SP-49 (cell line): Measurements from ENCODE around the gene PRDM9.

GRCh38 chr5:14663839-14664075, 761 bp upstream of the OTULIN start:
- PRO-cap, result no peak

- PRO-cap, result no peak
Observed at GRCh38 chr5:14712455-14713293, 48.2 kb downstream of the OTULIN start.

GRCh38 chr5:14722000-14722589, 57.6 kb downstream of the OTULIN start:
- PRO-cap, result no peak

DNA sequence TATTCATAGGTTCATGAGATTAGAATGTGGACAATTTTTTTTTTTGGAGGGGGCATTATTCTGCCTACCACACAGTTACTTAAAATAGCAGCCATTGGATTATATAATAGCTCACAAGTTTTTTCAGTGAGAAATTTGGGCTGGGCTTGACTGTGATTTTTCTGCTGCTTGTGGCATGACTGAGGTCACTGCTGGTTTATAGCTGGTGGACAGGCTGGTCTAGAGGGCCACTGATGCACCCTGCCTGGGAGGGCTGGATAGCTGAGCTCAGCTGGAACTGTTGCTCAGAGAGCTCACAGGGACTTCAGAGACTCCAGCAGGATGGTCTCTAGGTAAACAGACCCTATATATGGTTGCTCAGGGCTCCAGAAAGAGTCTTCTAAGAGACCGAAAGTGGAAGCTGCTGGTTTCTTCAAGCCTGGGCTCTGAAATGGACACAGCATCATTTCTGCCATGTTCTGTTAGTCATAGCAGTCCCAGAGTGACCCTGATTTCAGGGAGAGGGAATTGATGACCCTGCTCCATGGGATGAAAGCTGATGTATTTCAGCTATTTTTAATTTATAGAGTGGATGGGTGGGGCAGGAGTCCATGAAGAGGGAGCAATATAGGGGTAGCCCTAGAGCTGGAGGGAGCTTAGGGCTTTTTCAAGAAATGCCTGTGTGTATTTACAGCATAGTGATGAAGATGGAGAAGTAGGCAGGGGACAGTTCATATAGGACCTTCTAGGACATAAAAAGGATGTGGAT, 135.2 kb downstream of the FBXL7 start:
- PRO-cap, result no peak

GRCh38 chr5:15936477-15937362, 242.9 kb downstream of the MARCHF11 start:
- PRO-cap, result no peak

DNA sequence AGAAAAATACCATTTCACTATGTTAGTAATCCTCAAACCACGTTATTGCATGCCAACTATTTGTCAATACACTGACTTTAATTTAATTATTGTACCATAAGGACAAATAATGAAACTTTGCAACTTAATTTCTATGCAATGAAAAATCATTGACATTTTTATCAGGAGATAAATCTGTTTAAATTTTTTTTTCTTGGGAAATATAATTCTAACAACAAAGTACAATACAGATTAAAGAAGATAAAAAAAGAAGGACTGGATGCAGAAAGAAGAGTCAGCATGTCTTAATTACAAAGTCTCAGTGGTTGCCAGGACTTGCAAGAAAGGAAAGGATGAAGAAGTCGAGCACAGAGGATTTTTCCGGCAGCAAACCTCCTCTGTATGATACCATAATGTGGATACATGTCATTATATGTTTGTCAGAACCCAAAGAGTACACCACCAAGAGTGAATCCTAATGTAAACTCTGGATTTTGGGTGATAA, 64.7 kb upstream of the MARCHF11 start:
- PRO-cap, result no peak

DNA sequence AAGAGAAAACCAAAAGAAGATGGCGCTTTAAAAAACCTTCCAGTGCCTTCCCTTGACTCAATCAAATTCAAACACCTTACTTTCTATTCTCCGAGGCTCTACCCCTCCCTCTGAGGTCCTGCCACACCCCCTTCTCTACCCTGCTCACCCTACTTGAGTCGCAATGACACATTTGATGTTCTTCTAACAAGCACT, 1.4 kb upstream of the ZNF622 start:
- PRO-cap, result no peak

- PRO-cap, result no peak
Observed at GRCh38 chr5:16508493-16509541, 43.2 kb upstream of the ZNF622 start.

GRCh38 chr5:16549698-16551108, 66.6 kb downstream of the RETREG1 start:
- PRO-cap, result no peak

- PRO-cap, result no peak
Observed at GRCh38 chr5:16931330-16931730, 4.8 kb downstream of the MYO10 start.

- PRO-cap, result no peak
Observed at GRCh38 chr5:17037905-17038426, 101.9 kb upstream of the MYO10 start.

DNA sequence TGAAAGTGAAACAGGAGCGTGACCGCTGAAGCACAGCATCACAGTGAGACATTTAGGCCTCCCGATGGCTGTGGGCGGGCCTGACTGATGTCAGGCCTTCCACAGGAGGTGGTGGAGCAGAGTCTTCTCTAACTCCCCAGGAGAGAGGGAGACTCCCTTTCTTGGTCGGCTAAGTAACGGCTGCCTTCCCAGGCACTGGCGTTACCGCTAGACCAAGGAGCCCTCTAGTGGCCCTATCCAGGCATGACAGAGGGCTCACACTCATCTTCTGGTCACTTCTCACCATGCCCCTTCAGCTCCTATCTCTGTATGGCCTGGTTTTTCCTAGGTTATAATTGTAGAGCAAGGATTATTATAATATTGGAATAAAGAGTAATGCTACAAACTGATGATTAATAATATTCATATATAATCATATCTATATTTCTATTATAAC, 1042.9 kb upstream of the H3Y1 start:
- PRO-cap, result no peak

DNA sequence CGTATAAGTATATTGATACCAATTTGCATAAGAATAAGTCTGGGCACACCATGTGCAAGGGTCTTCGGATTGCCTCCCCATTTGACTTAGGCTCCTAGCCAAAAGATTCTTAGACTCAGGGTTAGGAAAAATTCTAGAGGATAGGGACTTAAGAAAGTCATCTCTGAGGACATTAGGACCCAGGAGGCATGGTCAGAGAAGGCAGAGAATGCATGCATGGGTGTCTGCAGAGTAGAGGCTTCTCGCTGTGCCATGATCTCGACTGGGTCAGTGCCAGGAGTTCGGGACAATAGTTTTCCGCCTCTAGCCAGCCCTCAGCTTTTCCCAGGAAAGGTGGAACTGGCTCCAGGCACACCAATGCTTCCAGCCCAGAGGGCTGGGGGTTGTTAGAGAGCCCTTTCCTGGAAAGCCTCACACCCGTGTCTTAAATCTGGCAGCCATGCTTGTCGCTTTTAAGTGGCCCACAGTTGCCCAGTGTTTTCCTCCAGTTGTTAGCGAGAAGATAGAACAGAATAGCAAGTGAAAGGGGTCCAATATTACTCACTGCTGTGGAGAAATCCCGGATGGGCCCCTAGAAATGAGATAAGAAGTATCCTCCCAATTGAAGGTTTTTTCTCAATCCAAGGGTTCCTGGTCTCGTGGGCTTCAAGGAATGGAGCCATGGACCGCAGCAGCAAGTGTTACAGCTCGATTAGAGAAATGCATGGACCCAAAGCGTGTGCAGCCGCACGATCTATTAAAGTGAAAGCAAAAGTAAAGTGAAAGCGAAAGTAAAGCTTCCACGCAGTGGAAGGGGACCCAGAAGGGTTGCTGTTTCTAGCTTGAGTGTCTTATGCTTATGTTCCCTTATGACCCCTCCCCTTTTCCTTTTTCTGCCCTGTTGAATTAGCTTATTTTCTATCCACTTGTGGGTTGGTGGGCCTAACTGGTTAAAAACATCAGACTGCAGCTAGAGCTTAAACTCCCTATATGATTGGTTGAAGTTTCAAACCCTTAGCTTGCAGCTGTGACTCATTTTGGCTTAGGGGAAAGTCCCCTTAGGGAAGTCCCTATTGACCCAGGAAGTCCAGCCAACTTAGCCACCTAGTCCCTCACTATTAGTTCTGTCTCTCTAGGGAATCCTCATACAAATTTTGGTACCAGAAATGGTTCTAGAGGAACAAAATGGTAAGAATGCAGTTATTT, 1090.2 kb upstream of the H3Y1 start:
- PRO-cap, result unidirectional peak, minus-strand start at position 441 of the sequence

DNA sequence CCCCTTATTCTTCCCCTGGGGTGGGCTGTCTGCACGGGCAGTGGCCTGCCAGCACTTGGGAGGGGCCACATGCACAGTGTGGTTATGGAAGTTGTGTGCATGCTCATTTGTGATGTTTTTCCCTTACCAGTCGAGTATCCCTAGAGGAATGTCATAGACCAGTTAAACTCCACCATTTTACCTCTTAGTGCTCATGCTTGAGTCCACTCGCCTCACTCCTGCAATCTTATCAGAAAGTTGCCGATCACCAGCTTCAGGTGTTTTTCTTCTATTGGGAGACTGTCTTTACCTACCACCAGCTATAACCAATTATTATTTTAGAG, 584.8 kb downstream of the CDH18 start:
- PRO-cap, result no peak

GRCh38 chr5:20305335-20306002, 317.5 kb upstream of the CDH18 start:
- PRO-cap, result no peak

DNA sequence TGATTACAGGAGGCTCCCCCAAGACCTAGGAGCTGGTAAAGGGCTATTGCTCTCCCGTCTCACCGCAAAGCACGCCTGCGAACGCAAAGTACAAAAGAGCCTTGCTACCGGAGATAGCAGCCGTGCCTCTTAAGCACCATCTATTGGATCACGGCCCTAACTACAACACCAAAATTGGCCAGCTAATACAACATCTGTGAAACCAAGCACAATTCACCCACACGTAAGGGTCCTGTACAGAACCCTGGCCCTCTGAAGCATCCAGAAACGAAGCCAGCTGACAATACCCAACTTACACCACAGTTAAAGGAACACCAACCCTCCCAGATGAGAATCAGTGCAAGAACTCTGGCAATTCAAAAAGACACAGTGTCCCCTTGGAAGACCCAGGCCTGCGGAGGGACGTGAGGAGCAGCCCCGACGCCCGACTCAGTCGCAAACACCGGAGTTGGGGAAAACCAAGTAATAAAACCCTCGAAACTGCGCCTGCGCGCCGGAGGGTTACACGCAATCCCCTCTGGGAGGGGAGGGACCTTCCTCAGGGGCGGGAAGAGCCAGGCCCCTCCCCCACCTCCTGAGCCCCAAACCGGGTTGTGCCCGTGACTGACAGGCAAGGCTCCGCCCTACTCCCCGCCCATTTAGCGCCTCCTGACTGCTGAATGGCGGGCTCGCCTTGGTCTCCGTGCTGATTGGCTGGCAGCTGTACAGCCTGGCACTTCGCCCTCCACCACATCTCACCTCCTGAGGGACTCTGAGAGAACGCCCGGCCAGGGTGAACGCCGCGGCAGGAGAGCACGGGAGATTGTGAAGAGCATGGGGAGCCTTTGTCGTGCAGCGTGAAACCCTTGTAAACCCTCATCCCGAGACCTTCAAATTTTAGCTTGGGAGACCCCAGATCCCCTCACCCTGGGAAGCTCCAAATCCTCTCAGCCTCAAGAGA, at the start of gene PRDM9:
Gene PRDM9, plus strand, starts transcription at position 744 of the 940 bp plus-strand sequence.
- PRO-cap, result no peak

GRCh38 chr5:23835217-23835489, 327.7 kb downstream of the PRDM9 start:
- PRO-cap, result no peak

- PRO-cap, result no peak
Observed at GRCh38 chr5:25119630-25119966, 474.8 kb upstream of the CDH10 start.

DNA sequence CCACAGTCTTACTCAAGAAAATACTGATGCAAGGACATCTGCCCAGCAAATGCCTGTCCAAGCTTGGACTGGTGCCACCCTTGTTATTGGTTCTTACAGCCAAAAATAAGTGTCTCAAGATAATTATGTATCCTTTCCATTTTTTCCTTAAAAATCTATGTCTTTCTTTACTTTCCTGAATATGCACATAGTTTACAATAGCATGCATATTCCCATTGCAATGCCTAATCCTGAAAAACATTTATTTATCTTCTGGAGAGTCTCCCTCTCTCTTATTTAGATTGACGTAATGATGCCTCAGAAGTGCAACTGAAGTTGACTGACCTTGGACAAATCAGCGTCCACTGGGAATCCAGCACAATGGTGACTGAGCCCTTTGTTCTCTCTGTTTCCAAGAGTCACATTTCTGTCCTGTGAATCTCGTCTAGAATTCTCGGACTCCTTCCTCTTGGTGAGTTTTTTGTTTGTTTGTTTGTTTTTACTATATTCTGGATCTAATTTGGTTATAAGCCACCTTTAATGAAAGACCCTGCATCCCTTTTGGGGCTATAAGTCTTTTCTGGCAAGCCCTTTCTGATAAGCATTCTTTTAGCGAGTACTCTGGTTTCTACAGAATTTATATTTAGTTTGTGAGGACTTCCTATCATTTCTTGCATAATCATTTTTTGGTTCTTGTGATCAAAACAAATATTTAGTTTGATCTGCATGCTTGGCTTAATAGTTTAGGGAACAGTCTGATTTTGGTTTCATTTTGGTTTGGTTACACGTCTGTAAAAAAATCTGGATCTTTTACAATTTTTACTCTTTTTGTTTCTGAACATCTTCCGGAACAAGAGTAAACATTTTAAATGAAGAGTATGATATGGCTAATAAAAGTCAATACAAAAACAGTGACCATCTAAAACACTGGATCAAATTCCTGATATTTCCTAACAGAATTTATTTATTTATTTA, 1074.6 kb downstream of the CDH9 start:
- PRO-cap, result no peak

- PRO-cap, result no peak
Observed at GRCh38 chr5:27217369-27218485, 179.3 kb upstream of the CDH9 start.